Measurements from ENCODE around the genes TMEM191B and C22orf39.

- PRO-cap: no peak
Measured at GRCh38 chr22:18527384-18527836, at the start of gene TMEM191B. Gene TMEM191B, plus strand, starts transcription at chr22:18527802.

GRCh38 chr22:18938591-18938987 is 2.5 kb upstream of the PRODH start:
- PRO-cap: no peak

- PRO-cap: no peak
Measured at GRCh38 chr22:19127360-19127803, 3.7 kb upstream of the TSSK2 start.

DNA sequence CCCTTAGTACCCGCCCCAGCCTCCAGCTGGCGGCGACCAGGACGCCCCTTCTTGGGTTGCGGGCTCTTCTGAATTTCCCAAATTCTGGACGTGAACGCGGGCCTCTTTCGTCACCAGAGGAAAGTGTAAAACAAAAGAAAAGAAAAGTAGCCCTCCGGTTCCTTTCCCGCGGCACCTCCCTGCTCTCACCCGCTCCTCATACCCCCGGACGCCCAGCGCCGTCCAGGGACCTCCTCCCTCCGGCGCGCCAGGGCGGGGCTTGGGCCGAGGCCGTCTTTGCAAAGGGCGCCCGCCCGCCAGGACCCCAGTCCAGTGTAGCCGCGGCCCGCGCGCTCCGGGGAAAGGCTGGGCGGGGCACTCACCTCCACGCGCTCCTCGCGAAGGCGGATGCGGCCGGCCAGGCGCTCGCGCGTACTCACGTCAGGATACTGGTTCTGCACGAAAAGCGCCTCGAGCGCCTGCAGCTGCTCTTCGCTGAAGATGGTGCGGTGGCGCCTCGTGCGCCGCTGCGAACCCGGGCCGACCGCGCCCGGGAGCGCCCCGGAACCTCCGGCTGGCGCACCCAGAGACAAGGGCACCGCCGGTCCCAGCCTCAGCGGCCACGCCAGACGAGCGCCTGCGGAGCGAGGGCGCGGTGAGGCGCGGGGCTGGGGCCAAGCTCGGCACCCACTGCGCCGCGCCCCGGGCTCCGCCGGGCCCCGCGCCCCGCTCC is 635 bp downstream of the GSC2 start:
- PRO-cap: no peak

DNA sequence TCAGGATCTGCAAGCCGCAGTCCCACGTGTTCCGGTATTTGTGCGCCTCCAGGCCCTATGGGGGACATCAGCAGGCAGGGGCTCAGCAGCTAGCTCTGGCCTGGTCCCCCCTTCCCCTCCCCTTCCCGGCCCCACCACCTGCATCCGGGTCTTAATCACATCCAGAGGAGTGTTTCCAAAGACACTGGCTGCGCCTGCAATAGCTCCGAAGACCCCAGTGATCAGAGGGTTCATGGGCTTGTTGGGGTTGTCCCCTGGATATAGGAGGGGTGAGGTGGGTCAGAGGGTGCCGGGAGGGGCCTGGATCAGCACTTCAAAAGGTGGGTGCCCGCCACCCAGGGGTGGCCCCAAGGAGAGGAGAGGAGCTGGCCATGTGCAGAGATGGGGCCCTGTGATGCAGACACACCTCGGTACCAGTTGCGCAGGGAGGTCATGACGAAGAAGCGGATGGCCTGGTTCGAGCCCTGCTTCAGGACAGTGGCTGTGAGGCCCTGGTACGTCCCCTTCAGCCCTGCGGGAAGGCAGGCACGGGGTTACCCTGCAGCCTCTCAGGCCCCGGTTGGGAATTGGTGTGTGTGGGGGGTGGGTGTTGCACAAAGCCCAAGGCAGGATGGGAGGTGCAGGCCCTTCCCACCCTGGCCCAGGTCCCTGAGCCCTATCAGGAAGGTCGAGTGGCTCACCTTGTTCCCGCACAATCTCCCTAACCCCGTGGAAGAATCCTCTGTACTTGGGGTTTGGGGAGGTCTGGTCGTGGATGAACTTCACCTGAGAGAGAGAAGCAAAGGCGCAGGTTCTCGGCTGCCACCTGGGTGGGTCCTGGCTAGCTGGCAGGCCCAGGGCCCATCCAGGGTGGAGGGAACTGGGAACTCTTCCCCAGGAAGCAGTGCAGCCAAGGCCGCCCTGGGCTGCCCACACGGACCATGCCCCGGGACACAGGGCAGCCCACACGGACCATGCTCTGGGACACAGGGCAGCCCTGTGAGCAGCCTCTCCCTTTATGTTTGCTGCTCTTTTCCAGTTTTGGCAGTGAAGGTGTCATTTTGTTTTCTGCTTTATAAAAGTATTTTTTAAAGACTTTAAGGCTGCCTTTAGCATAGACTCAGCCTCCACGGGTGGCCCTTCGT is 1.7 kb downstream of the SLC25A1 start:
- PRO-cap: no peak

DNA sequence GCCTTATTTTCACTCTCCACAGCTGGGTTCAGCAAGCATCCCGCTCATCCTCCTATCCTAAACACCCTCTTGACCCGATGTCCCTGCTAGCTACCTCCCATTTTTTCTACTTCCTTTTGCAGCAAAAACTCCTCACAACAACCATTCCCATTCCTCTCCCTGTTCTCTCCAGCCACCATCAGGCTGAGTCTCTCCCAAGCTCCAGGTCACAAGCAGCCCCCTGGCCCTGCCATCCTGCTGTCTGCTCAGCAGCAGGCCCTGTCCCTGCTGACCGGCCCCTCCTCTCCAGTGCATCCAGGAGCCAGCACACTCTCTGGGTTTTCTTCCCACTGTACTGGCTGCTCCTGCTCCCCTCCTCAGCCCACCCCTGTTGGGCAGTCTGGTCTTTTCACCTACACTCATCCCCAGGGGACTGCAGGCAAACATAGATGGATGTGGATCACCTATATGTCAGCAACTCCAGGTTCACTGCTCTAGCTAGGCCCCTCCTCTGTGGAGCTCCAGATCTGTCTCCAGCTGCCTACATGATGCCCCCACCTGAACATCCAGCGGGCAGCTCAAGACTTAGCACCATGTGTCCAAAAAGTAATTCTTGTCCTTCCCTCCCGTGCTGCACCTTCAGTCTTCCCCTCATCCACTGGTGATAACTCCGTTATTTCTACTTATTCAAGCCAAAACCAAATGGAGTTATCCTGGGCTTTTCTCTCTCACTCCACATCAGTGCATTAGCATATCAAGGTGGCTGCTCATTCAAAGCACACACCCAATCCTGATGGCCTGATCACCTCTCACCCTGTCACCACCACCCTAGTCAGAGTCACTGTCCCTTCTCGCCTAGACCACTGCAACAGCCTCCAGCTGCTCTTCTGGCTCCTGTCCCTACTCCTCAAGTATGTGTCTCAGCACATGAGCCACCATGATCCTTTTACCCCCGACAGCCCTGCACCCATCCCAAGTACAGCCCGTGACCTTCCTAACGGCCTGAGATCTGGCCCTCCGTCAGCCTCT is 19.3 kb upstream of the SLC25A1 start:
- PRO-cap: no peak

DNA sequence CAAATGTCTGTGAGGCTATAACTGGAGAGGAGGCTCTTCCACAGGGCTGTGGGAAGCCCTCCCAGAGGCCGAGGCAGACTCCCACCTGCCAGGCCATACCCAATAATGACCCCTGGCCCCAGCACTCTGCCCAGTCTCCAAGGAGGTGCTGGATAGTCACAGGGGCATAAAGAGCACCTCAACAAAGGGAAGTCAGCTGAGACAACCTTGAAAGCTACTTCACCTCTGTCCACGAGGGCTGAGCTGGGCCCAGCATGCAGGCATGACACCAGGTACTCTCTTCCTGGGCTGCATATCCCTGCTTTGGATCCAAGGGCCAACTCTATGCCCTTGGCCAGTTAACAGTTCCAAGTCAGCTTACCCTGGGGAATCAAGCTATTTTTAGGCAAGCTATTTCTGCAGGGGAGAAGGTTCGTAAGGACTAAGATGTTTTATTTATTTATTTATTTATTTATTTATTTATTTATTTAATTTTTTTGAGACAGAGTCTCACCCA is 40.2 kb upstream of the SLC25A1 start:
- PRO-cap: no peak

- PRO-cap: unidirectional peak, plus-strand start at chr22:19290959
Measured at GRCh38 chr22:19290732-19291566, 570 bp downstream of the CLTCL1 start.

DNA sequence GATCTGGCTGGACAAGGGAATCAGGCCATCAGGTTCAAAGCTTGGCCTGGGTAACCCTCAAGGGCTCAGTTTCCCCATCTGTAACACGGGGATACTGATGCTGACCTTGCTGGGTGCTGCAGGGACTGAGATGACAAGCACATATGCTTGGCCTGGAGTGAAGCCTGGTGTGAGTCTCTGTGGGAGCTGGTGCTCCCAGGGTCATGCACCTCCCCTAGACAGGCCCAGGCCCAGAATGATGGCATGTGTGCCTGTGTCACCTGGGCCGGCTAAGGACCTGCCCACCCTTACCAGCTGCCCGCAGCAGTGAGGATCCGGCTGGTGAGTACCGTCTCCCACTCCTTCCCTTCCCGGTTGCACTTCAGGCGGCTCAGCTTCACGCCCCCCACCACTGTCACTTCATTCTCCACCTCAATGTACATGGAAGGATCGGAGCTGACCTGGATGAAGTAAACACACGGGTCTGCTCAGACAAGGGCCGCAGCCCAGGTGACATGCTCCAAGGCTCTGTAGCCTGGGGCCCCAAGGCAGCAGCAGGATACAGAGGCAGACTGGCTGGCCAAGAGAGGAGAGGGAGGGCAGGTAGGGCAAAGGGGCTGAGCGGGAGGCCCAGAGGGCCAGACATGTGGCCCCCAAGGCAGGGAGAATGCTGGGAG is 67.7 kb upstream of the CLTCL1 start:
- PRO-cap: no peak

- PRO-cap: no peak
Measured at GRCh38 chr22:19359701-19360935, 68.6 kb upstream of the CLTCL1 start.

GRCh38 chr22:19422621-19423099 is 8.9 kb downstream of the HIRA start:
- PRO-cap: no peak

DNA sequence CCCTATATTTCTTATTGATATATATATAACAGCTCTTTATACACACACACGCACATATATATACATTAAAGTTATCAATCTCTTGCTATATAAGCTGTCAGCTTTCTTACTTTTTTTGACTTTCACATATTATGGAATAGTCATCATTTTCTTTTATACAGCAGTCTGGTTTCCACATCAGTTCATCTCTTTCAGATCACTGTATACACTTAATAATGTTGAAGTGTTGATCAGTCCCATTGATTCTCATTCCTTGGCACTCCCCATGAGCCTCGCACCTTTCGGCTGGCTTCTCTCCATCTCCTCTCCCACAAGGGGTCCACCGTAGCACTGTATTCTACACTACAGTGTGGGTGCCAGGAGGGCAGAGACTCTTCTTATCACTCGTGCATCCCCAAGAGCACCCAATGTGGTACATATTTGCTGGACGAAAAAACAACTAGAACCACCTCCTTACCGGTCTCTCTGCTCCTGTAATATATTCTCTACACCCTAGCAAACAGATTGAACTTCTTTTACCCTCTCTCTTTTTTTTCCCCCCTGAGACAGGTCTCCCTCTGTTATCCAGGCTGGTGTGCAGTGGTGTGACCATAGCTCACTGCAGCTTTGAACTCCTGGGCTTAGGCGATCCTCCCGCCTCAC is 1.2 kb downstream of the C22orf39 start:
- PRO-cap: no peak

- PRO-cap: bidirectional peak, plus-strand start at chr22:19447437, minus-strand start at chr22:19447482; bidirectional peak, plus-strand start at chr22:19447856, minus-strand start at chr22:19447721
Measured at GRCh38 chr22:19447329-19448027, at the start of gene C22orf39. Gene C22orf39, minus strand, starts transcription at chr22:19447711.

GRCh38 chr22:19451023-19452203 is 3.9 kb upstream of the C22orf39 start:
- PRO-cap: no peak

GRCh38 chr22:19579770-19580480 is 55.7 kb upstream of the CLDN5 start:
- PRO-cap: unidirectional peak, minus-strand start at chr22:19579935; bidirectional peak, plus-strand start at chr22:19580288, minus-strand start at chr22:19580041

- PRO-cap: no peak
Measured at GRCh38 chr22:19725375-19725971, 2.1 kb downstream of the GP1BB start.

DNA sequence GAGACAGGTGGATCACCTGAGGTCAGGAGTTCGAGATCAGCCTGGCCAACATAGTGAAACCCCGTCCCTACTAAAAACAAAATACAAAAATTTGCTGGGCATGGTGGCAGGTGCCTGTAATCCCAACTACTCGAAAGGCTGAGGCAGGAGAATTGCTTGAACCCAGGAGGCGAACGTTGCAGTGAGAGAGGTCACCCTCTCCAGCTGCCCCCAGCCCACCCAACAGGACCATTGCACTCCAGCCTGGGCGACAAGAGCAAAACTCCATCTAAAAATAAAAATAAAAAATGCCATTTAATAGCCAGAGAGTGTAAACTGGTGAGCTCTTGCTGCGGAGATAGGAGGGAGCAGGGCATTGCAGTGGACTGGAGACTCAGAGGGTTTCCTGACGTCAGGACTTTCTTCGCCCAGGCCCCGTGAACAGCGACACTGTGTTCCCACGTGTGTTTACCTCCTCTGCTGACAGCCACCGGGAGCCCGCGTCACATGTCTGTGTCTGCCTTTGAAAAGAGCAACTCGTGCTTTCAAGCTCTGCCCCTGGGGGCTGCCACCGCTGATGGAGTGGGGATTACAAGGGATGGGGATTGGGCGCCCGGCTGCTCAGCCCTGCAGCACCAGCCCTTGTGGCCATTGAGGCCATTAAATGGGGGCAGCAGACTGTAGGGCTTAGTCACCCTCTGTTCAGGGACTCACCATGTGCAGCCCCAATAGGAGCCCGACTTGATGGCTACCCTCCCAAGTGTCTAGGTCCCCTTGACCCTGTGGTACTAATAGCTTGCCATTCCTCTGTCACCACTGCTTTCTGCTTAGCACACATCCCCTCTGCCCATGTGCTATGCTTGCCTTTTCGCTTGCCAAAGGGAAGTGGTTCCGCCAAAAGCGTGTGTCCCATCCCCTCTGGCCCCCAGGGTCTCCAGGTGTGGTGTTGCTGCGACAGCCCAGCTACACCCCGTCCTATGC is 3.3 kb downstream of the TANGO2 start:
- PRO-cap: no peak

DNA sequence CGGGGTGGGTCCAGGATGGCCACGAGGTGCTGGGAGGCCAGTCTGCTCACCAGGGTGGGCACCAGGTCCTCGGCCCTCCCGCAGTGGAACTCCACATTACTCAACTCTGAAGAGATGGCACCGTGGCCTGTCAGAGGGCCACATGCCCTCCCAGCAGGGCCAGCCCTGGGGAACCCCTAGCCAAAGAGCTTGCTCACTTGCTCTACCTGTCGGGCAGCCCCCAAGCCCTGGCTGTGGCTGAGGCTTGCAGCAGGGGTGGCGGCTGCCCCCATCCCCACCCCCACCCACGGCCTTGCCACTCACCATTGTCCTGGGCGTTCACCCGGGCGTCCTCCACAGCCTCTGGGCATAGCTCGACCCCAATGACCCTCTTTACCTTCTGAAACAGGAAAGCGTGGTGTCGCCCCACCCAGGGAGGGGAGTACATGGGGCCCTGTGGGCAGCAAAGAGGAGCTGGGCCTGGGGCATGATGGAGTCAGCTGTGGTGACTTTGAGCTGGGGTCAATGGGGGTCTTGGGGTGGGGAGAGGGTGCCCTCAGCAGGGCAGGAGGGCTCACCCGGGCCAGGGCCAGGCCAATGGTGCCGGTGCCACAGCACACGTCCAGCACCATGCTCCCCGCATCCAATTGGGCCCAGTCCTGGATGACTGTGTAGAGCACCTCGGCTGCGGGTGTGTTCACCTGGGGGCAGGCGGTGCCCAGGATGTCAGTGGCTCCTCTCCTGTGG is 2.6 kb upstream of the RANBP1 start:
- PRO-cap: no peak

DNA sequence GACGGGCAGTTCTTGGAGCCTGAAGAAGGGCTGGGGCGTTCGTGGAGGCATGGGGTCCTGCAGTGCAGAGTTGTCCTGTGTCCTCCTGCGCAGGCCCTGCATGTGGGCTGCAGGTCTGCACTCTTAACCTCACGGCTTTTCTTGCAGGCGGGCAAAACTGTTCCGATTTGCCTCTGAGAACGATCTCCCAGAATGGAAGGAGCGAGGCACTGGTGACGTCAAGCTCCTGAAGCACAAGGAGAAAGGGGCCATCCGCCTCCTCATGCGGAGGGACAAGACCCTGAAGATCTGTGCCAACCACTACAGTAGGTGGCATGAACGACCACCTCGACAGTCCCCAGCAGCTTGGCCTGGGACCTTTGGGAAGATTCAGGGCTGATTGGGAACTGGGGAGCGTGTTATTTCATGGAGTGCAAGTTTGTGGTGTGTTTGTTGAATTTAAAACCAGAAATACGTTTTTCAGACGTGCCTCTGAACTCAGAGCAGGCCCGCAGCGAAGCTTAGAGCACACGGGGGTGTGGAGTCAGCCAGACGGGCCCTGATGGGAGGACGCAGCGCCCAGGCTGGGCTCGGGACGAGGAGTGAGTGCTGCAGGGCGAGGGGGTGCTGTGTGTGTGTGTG is 5.2 kb upstream of the TRMT2A start:
- PRO-cap: no peak

DNA sequence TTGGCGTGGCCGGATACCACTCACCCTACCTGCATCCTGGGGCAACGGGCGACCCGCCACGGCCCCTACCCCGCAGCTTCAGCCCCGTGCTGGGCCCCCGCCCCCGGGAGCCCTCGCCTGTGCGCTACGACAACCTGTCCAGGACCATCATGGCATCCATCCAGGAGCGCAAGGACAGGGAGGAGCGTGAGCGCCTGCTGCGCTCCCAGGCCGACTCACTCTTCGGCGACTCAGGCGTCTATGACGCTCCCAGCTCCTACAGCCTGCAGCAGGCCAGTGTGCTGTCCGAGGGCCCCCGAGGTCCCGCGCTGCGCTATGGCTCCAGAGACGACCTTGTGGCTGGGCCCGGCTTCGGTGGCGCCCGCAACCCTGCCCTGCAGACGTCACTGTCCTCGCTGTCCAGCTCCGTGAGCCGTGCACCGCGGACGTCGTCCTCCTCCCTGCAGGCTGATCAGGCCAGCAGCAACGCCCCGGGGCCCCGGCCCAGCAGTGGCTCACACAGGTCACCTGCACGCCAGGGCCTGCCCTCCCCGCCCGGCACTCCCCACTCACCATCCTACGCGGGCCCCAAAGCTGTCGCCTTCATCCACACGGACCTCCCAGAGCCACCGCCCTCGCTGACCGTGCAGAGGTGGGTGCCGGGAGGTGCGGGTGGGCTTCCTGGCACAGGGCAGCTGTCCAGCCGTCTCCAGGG is 7.6 kb downstream of the CCDC188 start:
- PRO-cap: no peak